SJCRH30 (cell line): ENCODE data around the gene RAB19.

- RAMPAGE, long total RNA = no peak
Measured at GRCh38 chr7:139693955-139694864, 83.6 kb downstream of the HIPK2 start.

GRCh38 chr7:139701760-139702555 is 75.8 kb downstream of the HIPK2 start:
- RAMPAGE, long total RNA = no peak

DNA sequence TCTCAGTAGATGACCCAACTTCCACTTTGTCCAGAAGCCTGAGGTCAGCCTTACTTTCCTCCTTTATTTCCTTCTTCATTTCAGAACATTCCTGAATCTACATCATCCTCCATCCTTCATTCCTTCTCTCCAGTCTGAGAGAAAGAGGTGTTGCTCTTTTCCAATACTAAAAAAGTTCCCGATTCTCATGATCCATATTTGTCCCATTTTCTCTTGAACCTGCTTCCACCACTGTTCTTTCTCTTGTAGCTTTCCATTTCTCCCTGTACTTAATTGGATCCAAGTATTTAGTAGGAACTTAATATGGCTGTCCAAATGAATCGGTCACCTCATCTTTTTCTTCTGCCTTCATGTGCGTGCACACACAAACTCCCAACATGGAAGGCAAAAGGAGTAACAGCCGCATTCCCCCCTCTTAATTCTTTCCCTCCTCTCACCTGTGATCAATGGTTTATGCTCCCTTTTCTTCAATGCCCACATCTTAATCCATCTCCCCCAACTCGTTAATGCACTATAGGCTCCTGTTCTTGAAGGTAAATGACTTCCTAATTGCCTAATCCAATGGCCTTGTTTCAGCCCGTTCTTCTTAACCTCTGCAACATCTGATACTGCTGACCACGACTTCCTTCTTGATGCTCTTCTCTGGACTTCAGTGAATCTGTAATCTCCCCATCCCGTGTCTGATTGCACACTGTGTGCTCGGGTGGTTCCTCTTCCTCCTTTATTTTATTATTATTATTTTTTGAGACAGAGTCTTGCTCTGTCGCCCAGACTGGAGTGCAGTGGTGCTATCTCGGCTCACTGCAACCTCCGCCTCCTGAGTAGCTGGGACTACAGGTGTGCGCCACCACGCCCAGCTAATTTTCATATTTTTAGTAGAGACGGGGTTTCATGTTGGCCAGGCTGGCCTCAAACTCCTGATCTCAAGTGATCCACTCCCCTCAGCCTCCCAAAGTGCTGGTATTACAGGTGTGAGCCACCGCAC is 59.1 kb downstream of the HIPK2 start:
- RAMPAGE, long total RNA = no peak

- RAMPAGE, long total RNA = no peak
Measured at GRCh38 chr7:139725828-139727054, 51.6 kb downstream of the HIPK2 start.

DNA sequence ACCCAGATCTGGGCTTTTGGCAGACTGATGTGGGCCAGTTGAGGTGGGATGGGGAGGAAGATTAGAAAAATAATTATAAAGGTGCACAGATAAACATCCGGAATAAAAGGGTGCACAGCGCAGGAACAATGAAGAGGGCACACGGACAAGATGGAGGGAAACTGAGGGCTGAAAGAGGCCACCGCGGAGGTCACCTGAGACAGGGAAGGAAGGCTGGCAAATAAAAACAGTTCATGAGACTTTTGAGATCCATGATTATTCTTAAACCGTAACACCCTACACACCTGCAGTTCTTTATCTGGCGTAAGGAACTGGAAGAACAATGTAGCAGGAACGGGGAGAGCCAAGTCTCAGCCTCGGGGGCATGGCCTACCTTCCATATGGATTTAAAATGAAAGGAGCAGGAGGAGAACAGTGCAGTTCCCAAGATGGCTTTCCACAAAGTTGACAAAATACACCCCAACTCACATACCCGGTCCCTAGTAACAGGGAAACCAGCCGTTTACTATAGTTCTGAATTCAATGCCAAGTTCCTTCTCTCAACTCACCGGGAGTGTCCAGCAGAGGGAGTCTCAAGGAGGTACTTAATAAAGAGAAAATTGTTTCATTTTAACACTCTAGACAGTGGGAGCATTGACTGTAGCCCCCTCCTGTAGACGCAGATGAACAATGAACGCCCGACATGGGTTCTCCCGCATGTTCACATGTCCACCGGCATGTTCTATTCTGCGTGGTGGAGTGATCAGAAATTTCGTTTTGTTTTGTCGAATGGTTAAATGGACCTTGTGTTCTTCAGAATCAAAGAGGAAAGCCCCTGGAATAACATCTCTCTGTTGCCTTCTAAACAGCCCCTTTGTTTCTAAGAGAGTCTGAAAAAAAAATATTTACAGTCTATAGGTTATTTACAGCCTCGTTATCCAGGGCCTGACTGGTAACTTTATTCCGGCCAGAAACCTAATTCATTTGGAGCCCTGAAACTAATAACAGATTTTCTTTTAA is 2.1 kb downstream of the HIPK2 start:
- RAMPAGE, long total RNA = no peak

DNA sequence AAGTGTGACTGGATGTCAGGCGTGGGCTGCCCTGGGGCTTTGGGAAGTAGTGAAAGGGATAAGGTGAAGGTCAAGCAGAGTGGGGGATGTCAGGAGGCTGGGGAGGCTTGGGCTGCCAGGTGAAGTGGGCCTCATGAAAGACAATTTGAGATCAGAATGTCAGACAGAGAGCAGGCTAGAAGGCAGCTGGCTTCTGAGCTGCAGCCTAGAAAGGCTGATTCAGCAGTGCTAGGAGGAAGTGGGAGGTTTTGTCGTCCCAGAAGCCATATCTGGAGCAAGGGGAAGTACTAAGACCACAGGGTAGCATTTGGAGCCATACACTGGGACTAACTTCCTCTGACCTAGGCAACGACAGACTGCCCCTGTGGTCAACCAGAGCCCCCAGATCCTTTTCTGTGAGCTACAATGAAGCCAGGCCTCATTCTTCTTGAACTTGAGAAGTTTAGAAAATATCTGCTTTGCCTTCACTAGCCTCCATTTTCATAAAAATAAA is 26.4 kb downstream of the TBXAS1 start:
- RAMPAGE, long total RNA = no peak

DNA sequence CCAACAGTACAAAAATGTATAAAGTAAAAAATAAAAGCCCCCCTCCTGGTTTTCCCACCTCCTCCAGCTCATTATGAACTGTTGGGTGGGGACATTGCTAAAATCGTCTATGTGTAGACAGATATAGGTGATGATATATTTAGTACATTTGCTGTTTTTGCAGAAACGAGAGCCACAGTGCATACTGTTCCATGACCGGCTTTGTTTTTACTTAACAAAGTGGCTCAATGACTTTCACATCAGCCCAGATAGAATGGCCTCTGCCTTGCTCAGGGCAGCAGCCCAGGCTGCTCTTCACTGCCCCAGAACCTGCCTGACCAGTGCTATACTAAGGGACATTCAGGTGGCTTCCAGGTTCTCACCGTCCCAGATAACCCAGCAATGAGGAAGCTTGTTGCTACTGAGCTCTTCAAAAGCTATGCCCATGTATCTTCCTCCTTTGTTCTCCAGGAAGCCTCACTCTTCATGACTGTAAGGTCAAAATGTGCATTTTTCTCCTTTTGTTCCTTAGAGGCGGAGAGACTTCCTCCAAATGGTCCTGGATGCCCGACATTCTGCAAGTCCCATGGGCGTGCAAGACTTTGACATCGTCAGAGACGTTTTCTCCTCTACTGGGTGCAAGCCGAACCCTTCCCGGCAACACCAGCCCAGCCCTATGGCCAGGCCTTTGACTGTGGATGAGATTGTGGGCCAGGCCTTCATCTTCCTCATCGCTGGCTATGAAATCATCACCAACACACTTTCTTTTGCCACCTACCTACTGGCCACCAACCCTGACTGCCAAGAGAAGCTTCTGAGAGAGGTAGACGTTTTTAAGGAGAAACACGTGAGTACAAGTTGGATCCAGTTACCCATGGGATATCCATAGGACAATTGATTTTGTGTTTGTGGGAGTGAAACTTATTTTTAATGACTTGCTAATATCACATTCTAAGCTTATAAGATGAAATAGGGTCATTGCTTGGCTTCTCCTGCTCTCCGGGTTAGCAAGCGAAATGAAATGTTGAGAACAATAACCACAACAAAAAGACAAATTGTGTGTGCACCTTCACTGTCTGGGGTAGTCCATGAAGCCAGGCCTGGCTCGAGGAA is 101.0 kb downstream of the PARP12 start:
- RAMPAGE, long total RNA = no peak

GRCh38 chr7:140038952-140039461 is 23.7 kb downstream of the PARP12 start:
- RAMPAGE, long total RNA = no peak

- RAMPAGE, long total RNA = no peak
Measured at GRCh38 chr7:140056892-140057505, 5.8 kb downstream of the PARP12 start.

- RAMPAGE, long total RNA = no peak
Measured at GRCh38 chr7:140107624-140108455, 45.1 kb upstream of the PARP12 start.

- RAMPAGE, long total RNA = no peak
Measured at GRCh38 chr7:140146538-140147547, 29.9 kb downstream of the KDM7A start.

DNA sequence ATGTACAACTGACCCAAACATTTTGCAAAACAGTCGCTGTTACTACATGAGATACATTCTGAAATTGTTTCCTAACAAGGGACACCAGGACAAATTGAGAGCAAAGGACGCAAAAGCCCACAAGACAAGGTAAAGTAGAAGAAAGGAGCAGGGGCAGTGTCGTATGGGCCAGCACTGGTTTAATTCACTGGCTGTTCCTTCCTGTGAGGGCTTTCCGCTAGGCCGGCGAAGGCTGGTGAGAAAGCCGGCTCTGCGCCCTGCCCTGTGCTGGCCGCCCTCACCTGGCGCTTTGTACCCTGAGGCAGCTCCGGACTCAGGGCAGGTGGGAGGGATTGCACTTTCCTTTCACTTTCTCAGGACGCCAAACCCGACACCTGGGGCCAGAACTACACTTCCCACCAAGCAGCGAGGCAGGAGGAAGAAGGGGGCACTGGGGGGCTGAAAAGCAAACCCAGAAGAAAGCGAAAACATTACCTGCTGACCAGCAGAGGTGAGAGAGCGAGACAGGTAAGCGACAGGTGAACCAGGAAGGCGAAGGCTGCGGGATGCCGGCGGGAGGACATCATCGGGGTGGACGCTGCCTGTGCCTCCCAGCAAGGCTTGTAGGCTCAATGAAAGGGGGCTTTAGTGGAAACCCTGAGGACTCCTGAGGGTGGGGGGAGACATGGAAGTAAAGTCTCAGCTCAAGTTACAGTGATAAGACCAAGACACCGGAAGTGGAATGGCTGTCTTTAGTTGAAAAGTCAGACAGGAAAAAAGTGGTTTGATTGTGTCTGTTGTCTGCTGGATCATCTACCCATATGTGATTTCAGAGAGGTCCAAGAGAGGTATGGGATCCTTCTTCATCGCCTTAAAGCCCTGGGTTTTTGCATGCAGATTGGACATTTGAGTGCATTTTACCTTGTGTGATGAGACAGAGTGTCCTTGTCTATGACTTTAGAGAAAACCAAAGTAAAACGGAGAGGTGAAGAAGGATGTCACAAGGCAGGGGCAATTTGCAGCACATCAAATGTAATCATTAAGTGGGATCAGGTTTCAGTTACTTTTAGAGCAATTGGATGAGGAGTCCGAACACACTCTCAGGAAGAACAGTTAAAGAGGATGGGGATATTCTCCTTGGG is at the start of gene RAB19:
Gene RAB19 (plus strand): TSS at position 348 of the 1,121 bp plus-strand sequence.
- RAMPAGE, long total RNA = no peak

DNA sequence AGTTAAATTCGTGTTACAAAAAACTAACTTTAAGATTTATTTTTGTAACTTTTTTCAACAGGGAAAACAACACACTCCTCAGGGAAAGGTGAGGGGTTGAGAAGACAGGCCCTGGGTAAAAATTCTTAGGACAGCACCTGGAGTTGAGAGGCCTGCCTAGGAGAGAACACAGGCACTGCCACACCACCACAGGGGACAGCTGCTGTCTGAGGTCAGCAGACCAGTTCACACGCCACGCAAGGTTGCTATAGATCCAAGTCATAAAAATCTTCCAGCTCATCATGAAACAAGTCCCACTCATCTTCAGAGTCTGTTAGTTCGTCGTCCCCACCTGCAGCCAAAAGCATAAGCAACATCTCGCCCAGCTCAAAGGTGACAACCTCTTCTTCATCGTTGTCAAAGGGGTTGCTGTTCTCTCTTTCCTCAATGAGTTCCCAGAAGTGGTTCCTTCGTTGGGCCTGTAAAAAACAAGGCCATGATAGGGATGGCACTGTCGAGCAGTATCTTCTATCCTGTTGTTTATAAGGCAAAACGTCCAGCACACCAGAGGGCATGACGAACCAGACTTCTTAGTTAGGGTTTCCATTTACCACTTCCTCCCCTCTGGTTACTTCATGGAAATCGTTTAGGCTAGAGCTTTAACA is 24.9 kb downstream of the MKRN1 start:
- RAMPAGE, long total RNA = no peak

DNA sequence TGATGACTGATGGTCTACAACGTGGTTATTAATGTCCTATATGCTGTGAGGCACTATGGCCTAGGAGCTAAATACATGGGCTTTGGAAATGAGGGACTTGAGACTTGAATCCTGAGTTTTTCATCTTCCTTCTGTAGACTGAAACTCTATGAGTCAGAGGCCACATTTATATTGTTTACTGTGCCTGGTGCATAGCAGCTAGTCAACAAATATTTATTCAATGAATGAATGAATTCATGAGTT is 36.0 kb downstream of the DENND2A start:
- RAMPAGE, long total RNA = no peak

DNA sequence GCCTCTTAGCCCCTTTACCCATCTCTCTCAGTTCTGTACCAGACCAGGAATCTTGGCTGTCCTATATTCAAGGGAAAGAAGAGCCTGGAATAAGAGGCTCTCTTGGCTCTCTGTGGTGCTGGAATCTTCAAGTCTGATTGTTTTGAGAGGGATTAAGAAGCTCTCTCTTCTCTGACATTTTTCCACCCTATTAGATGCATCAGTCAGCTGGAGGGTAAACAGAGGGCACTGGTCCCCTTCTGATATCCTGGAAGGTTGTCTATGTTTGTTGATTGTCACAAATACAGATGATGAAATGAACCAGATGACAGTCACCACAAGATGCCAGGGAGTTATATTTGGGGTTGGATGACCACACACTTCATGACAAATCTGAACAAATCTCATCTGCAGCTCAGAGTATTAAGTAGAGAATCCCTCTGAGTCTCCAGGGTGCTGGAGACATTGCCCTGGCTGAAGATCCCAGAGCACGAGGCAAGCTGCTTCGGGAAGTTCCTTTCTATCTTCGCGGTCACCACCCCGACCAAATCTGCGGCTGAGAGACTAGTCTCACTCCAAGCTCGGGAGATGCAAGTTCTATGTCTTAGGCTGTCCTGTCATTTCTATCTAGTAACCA is 9.1 kb downstream of the DENND2A start:
- RAMPAGE, long total RNA = no peak

DNA sequence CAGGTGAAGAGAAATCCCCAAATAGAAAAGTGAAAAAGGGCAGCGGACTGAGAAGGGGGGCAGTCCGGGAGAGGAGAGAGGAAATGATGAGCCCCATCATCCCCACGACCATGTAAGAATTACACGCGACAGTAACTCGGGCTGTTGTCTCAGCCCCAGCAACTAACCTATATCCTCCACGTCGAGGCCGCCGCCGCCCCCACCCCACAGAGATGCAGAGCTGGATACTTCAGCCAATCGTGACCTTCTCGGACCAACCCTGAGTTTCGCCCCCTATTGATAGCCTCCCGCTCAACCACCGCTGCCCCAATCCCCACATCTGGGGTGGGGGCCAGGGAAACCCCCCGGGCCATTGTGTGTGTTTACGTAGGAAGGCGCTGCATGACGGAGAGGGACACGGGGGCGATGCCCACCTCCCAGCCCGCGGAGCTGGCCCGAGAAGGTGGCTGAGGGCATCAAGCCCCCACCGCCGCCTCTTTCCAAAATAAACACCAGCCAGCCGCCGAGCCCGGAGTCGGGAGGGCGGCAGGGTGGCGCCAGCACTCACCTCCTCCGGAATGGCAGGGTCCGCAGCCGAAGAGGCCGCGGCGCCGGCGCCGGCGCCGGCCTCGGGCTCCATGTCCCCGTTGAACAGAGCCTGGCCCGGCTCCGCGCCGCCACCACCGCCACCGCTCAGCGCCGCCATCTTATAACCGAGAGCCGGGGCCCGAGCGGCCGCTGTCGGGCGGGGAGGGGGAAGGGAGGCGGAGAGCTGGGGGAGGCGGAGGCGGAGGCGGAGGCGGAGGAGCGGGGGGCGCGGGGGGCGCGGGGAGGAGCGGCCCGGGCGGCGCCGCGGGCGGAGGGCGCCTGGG is 485 bp downstream of the BRAF start:
- RAMPAGE, long total RNA = no peak

DNA sequence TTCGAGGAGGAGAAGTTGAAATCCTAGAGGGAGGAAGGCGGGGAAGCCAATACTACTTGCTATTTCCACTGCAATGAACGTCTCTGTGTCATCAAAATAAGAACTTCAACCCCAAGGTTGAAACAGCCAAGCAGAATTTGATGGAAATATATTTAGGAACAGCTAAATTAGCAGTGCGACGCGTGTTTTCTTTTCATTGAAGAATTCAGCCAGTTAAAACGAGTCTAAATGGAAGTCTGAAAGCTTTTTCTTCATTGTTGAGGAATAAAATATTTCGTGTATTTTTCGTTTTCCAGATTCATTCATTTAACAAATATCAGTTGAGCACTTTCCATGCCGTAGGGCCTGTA is 474 bp upstream of the BRAF start:
- RAMPAGE, long total RNA = no peak

DNA sequence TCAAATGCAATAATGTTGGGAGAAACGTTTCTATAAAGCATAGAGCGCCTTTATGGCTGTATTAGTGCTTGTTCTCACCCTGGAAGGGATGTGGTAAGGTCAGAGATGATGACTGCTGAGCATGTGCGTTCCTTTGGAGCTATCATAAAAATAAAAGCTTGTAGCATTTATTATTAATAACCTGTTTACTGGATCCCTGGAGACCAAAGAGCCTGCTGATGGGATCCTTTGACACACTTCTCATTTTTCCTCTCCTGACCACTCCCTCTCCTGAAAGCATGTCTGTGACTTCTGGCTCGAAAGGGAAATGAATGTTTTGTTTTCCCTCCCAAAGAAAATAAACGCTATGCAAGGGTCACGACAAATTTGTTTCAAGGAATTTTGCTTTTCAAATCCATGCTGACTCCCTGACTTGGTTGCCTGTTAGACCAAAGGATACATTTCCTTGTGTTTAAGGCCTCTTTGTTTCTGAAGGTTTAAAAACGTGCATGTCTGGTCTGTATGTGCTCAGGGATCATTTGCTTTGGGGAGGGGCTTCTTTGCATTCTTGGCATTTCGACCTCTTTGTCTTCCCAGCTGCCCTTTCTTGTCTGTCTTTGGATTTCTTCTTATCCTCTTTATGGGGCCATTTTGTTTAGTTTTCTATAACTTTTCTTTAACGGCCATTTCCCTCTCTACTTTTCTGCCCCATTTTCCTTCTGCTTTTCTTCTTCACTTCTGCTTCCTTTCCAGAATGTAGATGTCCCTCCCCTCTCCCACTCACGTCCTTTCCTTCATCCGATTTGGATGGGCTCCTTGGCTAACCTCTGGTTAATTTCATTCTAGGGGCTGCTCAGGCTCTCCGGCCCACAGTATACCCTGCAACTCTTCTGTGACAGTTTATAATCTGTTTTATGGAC is 184.9 kb upstream of the AGK start:
- RAMPAGE, long total RNA = no peak

DNA sequence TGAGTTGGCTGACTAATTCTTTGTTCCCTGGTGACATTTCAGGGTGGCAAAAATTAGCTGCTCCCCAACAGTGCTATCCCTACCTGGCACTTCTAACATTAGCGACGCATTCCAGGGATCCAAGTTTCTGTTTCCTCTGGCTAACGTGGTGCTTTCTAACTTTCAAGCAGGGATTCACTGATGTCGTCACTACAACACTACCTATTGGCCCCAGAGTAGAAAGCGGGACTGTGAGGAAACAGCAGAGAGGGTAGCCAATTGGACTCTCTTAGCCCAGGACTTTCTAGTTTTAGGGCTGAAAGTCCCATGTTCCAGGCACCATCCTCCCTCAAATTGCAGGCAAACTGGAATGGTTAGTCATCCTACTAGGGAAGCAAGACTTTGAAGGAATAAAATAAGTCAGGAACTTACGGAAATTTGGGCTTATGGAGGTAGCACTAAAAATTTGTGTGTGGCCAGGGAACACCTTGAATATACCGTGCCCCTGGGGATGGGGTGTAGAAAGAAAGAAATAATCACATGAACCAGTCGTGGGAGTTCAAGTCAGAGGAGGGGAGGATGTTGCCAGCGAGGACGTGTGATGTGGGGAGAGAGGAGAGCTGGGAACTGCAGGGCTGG is 89.2 kb upstream of the AGK start:
- RAMPAGE, long total RNA = no peak

- RAMPAGE, long total RNA = no peak
Measured at GRCh38 chr7:141654334-141655095, 47.5 kb downstream of the DENND11 start.